Daoy (cell line): ENCODE data around the genes ATP9A and SALL4.

- RAMPAGE, long total RNA: no peak
Observed at GRCh38 chr20:50561166-50562109, 51.3 kb downstream of the PTPN1 start.

DNA sequence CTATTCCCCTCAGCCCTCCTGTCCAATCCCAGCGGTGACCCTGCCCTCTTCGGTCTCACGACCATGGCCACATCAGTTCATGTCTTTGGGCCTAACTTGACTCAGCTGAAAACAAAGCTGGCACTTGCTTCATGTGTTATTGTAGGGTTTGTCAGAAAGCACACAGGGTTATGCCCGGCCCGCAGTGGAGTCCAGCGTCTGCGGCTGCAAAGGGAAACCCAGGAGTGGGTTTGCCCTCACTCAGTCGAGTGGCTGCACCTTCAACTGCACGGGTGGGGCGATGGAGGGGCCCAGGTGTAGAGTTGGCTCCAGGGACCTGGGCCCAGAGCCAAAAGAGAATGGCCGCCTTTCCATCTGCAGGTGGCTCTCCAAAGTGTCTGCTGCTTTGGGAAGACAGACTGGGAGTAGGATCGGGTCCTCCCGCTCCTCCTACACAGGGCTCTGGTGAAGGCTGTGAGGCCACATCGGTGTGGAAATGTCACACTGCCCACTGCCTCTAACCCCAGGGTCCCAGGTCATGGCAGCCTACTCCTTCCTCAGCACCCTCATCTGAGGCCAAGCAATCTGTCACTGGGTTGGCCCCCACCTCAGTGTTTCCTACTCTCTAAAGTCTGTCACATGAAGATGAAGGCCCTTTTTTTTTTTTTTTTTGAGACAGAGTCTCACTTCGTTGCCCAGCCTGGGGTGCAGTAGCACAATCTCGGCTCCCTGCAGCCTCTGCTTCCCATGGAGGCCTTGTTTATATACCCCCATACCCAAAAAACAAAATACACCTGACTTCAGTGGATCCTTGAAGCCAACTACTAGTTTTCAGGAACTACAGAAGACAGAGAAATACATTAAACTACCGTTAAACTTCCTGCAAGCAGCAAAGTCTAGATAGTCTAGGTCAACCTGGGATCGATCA is 80.3 kb downstream of the PTPN1 start:
- RAMPAGE, long total RNA: no peak

GRCh38 chr20:50837451-50838206 is 42.8 kb downstream of the BCAS4 start:
- RAMPAGE, long total RNA: no peak

DNA sequence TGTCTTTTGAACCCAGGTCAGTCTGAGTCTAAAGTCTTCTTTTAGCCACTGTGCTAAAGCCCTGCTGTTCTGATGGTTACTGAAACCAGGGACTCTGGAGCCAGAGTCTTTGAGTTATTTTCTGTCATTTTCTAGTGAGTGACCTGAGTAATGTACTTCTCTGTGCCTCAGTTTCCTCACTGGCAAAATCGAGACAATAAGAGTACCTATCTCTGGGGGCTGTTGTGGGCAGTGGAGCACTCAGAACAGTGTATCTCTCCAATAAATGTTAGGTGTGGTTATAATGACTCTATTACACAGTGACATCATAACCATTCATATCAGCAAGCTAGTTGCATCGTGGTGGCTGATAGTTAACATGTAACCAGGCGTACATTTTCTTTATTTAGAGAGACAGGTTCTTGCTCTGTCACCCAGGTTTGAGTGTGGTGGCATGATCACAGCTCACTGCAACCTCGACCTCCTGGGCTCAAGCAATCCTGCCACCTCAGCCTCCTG is 74.7 kb upstream of the KCNG1 start:
- RAMPAGE, long total RNA: no peak

GRCh38 chr20:51393366-51393949 is 149.1 kb downstream of the NFATC2 start:
- RAMPAGE, long total RNA: no peak

DNA sequence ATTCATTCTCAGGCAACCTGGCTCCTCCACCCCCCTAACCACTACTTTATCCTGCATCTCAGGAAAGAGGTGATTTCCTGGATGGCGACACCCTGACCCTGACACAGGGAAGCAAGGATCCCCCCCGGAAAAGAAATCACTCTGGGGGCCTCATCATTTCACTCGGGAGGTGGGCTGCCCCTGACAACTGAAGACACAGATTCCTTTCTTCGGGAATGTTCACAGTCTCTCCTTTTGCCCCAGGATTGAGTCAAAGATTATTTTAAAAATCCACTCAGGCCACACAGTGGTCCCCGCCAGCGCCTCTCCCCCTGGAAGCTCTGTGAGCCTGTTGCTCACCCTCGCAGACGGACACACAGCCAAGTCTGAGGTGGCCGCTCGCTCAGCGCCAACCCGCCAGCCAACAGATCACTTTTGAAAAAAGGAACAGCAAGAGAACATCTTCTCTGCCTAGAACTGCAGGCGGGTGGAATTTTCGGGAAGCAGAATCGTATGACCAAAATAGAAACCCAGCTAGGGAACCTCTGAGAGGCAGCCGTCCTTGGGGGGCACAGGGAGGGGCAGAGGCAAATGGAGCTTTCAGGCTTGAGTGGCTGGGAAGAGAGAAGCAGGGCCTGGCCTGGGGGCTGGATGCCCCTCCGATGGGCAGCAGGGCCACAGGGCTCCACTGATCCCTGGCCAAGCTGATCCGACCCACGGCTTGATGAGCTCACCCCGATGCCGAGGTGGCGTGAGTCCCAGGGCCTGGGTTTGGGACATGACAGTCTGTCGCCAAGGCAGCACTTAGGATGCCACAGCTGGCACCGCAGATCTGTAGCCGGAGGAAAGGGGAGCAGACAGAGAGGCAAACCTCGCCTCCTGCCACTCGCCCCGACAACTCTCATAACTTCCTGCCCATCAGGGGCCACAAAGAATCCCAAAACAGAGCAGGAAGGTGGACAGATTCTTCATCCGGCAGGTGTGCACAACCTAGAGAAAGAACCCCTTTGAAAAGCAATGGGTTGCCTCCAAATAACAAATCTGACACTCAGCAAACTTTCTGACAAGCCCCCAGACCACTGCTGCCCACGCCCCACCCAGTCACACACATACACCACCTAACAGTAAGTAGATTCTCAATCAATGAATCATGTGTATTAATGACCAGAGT is 9.9 kb downstream of the NFATC2 start:
- RAMPAGE, long total RNA: no peak

DNA sequence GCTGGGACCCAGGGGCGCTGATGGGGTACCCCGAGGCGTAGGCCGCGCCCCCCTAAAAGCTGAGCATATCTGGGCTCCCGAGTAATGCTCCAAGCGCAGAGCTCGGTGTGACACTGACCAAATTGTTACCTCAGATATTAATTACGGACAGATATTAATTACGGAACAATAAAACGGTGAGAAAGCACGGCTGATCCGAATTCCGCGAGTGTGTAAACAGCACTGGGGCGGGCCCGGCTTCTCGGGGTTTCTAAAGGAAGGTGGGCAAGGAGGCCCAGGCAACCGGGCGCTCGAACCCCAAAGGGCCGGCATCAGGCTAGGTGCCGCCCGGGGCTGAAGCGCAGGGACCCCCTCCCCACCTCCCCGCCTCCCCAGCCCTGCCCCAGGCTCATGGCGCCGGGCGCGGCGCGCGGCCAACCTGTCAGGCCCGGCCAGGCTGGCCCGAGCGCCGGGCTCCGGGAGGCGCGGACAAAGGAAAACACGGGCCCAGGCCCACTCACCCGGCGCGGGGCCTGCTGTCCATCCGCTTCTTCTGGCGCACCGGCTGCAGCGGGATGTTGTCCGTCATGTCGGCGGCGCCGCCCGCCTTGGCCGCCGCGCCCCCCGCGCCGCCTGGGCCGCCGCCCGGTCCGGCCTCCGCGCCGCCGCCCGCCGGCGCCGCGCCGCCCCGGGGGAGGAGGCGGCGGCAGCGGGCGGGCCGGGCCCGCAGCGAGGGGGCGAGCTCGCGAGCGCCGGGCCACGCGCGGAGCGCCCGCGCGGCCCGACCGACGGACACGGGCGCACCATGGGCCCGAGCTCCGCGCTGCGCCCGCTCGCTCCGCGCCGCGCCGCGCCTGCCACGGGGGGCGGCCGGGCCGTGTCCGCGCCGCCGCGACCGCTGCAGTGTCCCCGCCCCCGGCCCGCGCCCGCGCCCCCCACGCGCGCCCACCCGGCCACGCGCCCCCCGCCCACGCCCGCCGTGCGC is at the start of gene ATP9A:
Gene ATP9A (minus strand): TSS at position 589 of the 964 bp plus-strand sequence.
- RAMPAGE, long total RNA: no peak

DNA sequence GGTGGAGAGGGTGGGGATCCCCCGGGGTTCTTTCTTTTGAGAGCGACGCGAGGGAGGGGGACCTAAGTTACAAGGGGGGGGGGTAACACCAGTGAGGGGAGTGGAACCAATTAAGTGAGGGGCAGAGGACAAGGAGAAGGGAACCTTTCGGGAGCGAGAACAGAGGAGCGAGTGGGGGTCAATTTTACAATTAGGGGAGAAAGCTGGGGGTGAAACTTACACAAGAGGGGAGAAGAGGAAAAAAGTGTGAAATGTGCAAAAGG is 543 bp downstream of the SALL4 start:
- RAMPAGE, long total RNA: no peak

DNA sequence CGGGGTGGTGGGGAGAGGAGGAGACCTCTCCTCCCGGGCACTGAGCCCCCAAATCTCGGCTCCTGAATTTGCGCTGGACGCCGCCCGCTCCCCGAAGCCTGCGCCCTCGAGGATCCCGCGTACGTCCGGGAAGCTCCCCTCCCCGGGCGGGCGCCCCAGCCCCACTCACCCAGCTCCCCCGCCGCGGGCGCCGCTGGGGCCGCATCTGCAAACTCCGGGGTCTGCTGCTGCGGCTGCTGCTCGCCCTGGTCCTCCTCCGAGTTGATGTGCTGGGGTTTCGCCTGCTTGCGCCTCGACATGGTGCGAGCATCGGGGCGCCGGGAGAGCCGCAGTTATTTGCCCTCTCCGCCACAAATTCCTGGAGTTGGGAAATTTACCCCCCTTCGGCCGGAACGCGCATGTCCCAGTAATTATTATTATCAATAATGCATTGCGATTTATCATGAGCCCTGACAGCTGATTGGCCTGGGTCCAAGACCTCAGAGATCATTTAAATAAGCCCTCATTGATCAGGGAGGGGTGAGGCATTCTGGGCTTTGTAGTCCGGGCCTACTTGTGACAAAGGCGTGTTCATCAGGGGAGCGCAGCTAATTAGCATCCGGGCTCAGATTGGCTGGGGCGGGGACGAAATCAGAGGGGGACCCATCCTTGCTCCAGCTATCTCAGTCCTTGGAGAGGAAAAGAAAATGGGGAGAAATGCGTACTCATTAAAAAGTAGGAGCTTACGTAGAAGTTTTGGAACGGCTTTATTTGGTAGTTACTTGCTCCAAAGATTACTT is at the start of gene SALL4:
Gene SALL4 (minus strand): TSS at position 412 of the 779 bp plus-strand sequence.
- RAMPAGE, long total RNA: no peak

- RAMPAGE, long total RNA: no peak
Observed at GRCh38 chr20:52005982-52006207, 185.7 kb downstream of the ZFP64 start.

DNA sequence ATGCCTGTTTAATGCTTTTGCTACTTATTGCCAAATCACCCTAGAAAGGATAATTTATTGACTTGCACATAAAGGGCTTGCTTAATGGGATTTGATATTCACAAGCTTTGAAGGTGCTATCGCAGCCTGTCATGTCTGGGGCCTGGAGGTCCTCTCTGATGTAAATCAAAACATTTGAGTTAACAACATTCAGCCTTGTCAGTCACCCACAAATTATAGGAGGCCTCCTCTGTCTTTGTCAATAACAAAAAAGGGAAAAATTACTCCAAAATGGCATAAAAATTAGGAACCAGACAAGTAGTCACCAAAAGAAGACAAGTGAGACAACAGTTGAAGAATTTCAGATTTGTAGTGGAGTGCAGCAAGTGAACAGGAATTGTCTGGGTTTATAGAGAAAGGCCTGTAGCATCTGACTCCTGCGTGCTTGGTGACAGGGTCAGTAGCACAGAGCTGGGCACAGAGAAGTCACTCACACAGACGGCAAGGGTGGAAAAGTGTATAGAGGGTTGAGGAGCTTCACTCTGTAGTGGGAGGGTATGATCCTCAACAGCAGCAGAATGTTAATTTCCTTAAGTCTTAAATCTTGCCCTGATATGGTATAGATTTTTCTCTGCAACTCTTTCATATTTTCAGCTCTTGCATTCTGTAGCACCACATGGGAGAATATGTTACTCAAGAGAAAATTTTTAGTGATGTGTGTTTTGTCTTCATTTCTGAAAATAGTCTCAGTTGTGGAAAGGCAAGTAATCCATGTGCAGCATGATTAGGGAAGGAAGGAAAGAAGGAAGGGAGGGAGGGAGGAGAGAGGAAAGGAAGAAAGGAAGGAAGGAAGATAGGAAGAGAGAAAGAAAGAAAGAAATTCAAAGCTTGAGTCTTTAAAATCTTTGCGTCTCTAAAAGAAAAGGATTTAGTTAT is 59.2 kb downstream of the TSHZ2 start:
- RAMPAGE, long total RNA: no peak

DNA sequence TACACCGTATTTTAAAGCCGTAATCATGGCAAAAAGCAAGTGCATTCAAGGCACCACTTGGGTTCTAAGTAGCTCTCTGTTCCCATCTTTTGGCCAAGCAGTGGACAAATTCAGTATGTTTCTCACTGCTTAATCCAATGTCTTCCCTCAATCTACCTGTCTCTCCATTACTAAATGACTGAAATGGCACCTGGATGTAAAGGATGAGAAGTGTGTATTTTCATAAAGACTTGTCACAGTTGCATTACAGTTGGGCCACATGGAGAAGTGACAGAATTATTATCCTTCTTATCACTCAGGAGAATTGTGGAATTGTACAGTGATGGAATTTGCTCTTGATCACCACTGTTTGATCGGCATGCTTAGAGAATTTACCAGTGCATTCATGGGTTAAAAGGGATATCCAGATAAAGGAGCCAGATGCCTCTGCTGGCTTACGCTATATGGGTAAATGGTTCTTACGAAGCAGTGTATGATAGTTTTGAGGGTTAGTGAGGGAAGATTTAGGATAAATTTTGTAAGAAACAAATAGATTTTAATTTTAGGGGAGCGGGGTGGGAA is 145.7 kb downstream of the TSHZ2 start:
- RAMPAGE, long total RNA: no peak

- RAMPAGE, long total RNA: no peak
Observed at GRCh38 chr20:53371906-53372615, 221.6 kb downstream of the ZNF217 start.

- RAMPAGE, long total RNA: no peak
Observed at GRCh38 chr20:53578685-53579761, 14.6 kb downstream of the ZNF217 start.

DNA sequence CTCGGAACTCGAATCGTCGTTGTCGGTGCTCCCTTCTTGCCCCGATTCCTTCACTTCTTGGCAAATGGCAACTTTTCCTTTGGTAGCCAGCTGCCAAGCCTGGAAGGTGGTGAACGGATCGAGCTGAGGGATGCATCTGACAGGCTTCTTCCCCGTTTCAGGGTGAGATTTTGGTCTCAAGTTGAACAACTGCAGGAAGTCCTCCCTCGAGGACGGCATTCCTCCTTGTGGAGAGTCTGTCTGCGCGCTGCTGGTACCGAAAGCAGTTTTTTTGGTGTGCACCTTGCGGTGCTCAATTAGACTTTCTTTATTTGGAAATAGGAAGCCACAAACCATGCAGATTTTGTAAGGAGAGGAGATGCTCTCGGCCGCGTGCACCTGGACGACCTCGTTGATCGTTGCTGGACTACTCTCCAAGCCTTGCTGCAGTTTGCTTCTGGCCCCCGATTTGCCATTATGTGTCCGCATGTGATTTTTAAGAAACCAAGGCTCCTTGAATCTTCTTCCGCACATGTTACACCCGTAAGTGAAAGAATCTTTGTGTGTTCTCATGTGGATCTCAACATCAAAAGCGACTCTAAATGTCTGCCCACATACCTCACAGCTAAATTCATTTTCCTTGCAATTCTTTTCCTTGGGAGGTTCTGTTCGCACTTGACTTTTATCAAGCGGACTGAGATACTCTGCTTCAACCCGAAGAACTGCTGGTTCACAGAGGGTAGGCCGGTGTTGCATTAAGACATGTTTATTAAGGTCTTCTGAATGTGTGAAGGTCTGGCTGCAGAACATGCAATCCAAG is 11.6 kb downstream of the ZNF217 start:
- RAMPAGE, long total RNA: no peak

- RAMPAGE, long total RNA: no peak
Observed at GRCh38 chr20:53583610-53584220, 9.9 kb downstream of the ZNF217 start.

DNA sequence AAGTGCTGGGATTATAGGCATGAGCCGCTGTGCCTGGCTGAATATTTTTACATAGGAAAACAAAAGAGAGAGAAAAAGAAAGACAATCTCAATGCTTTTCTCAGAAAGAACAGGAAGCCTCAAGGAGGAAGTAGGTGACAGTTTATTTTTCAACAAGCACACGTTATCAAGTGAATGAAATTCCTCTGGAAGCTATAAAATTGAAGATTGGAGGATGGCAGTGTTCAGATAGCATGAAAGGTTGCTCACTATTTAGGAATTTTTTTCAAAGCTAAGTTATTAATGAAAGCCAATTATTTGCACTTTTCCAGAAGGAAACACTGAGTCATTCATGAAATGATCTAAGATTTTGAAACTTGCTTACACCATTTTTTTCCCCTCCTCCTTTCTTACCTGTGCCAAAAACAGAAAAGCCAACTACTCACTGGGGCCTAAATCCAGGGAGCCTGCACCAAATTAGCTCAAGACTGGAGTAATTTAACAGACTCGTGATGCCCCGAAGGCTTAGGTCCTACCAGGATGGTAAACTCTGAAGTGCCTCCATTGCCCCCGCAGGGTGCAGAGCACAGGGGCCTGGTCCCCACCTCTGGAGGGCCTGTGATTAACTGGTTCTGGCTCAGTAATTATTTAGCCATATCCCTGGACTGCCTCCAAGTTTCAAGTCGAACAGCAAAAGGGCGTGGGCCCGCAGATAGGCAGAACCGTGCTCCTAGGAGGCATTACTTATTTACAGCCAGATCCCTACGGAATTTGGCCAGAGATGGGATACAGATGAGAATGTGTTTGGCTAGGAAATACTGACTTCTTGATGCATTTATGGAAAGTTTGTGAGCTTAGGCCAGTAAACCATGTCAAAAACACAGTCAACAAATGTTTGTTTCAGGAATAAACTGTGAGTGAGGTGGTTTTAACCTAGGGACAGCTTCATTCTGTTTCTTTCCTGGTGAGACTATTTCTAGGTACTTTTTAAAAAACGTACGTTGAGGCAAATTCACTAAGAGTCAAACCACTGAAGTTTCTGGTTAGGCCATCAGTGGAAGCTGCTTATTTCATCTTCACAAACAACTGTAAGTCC is 28.1 kb upstream of the ZNF217 start:
- RAMPAGE, long total RNA: no peak

DNA sequence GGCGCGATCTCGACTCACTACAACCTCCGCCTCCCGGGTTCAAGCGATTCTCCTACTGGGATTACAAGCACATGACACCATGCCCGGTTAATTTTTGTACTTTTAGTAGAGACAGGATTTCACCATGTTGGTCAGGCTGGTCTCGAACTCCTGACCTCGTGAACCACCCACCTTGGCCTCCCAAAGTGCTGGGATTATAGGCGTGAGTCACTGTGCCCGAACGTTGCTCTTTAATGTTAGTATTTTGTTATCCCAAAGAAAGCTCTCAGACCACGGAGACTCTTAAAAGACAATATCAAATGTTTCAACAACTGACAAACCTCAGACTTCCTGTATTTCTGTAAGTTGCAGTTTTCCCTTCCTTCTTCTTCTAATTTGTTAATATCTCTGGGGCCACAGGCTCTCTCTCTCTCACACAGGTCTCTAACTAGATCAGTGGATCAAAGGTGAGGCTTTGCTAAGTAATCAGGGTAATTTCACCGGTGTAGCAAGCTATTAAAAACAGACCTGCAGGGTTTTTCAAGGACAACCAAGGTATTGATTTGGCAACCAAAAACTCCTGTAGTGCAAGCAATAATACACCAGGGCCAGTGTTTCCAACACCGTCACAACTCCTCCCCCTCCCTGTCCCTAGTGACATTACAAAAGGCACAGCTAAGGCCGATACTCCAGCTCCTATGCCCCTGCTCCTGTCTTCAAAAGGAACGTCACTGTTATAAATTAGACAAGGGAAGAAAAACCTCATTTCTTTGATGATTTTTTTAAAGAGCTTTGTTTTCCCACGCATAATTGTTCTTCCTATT is 48.9 kb upstream of the ZNF217 start:
- RAMPAGE, long total RNA: no peak

DNA sequence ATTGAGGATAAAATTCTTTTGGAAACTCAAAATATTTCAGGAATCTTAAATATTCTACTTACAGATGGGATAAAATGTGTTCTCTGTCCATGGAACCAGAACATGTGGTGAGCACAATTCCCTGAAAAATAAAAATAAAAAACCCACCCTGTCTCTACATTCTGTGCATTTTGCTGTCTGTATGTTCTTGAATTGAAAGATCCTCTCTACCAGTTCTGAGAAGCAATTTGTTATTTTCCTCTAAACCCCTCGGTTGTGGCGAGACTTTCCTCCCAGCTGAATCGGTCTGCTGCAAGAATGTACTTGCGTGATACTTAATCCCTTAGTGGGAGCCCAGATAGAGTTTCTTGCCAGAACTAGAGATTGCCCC is 112.7 kb upstream of the ZNF217 start:
- RAMPAGE, long total RNA: no peak

GRCh38 chr20:53712567-53713108 is 119.0 kb upstream of the ZNF217 start:
- RAMPAGE, long total RNA: no peak